HCT116 (cell line): ENCODE measurements around a stretch of chr15.

GRCh38 chr15:99167007-99167840 lies 62.3 kb downstream of the SYNM start:
- RRBS, result no CpG with 5 or more reads among the region's 9 CpGs

GRCh38 chr15:99212475-99212967 lies 36.9 kb downstream of the TTC23 start:
- RRBS, result no CpG with 5 or more reads among the region's 9 CpGs

- RRBS, result no CpG with 5 or more reads among the region's 17 CpGs
Measured at GRCh38 chr15:99476460-99477073, 89.2 kb upstream of the MEF2A start.

- RRBS, result no CpG with 5 or more reads among the region's 10 CpGs
Measured at GRCh38 chr15:99485414-99486044, 80.3 kb upstream of the MEF2A start.

- RRBS, result no CpG with 5 or more reads among the region's 21 CpGs
Measured at GRCh38 chr15:99507707-99508472, 57.9 kb upstream of the MEF2A start.

DNA sequence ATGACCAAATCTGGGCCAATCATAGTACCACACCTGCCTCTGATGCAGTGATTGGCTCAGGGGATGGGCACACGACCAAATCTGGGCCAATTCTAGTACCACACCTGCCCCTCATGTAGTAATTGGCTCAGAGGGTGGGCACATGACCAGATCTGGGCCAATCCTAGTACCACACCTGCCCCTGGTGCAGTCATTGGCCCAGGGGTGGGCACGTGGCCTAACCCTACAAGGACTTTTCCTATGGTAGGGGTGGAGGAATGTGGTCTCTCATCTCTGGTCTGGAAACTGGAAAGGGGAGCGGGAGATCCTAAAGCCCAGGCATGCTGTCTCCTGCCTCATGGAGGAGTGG lies 56.9 kb upstream of the MEF2A start:
- RRBS, result no CpG with 5 or more reads among the region's 3 CpGs

DNA sequence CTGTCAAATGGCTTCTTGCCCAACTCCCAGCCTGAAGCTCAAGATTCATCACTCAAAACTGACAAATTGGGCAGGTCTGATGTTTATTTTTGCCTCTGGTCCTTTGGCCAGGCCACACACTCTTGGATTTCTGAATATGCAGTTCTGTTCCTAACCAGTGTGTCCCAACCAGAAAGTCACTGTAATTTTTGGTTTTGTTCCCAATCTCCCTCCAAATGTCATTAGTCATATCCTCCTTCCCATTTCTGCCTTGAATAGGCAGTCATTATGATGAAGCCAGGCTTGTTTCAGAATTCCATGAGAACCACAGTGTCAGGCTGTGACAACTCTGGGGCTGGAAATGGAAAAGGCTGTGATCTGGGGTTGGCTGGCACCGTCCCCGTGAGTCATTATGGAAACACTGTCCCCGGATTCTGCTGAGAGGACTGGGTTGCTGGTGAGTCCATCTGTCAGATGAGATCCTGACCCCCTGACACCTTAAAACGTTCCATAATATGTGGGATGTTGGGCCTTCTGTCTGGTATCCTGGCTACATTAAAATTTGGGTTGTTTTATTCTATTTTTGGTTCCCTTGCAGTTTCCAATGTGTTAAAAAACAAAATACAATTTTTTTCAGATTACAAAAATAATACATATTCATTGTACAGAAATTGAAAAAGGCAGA lies 29.1 kb upstream of the MEF2A start:
- RRBS, result no CpG with 5 or more reads among the region's 4 CpGs

DNA sequence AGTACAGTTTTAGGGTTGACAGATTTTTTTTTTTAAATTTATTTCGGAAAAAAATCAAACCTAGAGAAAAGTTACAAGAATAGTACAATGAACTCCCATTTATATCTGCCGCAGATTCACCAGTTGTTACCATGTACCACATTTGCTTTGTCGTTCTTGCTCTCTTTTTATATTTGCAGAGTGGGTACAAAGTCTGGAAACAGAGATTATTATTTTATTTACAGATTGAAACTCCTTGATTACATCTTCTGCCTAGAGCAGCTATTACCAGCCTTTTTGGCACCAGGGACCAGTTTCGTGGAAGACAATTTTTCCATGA lies 8.2 kb downstream of the MEF2A start:
- RRBS, result no CpG with 5 or more reads among the region's 4 CpGs

DNA sequence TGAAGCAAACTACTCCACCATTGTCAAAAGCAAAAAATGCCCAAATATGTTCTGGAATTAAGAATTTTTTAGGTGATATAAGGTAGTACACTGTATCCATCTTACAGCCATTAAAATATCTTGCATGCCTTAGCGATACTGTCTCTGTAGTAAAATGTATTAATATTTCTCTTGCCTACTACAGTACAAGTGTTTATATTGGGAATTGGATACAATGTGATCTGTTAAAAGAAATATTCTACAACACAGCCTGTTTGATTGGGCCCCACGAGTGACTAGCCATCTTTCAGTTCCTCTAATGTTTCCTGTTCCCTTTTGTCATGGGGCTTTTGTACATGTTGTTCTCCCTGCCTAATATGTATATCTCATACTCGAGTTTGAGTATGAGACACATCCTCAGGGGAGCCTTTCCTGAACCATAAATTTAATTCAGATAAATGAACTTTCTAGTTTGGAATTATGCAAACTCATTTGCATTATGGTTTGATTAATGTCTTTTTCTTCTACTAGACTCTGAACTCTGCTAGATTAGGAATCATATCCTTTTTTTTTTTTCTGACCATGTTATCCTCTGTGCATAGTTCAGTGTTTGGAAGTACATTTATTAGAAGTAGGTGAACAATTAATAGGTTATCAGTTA lies 65.4 kb downstream of the MEF2A start:
- RRBS, result no CpG with 5 or more reads among the region's 3 CpGs

DNA sequence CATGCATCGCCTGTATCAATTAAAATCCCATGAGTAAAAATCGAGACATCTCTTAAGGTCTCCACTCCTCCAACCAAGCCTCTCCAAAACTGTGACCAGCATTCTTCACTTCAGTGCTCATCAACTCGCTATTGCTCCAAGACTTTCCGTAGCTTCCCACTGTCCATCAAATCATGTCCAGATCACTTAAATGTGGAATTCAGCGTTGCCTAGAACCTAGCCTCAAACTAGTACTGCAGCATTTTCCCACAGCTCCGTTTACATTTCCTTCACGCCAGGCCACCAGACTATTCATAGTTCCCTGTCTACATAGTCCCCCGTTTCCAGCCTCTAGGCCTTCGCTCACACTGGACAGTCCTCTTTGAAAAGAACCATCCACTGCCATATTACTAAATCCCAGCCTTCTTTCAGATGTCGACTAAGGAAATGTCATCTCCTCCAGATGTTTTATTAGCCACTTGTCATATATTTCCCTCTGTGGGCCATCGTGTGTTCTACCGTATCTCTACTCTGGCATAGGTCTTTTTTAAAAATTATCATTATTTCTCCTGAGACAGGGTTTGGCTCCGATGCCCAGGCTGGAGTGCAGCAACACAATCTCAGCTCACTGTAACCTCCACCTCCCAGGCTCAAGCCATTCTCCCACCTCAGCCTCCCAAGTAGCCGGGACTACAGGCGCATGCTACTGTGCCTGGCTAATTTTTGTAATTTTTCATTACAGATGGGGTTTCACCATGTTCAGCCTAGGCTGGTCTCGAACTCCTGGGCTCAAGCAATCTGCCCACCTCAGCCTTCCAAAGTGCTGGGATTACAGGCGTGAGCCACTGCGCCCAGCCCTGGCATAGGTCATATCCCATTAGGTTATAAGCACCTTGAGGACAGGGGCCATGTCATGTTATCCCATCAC lies 9.3 kb downstream of the LYSMD4 start:
- RRBS, result no CpG with 5 or more reads among the region's 18 CpGs

DNA sequence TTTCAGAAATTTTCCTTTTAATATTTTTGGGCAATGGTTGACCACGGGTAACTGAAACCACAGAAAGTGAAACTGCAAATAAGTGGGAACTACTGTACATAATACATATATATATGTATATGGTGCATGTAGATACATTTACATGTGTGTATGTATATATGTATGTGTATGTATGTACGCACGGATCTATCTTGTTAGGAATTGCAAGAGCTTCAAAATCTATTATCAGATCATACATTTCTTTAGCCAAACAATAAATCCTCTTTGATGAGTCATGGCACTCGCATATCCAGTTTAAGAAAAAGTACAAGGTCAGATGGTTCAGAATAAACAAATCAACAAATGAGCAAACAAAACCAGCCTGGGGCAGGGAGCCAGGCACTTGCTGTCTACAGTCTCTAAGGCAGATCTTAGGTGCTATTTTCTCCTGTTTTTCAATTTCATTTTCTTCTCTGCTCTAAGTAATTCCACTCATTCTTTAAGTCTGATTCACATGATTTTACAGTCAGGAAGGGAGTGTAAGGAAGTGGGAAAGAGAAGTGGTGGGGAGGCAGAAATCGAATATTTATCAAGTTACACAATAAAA lies 298.9 kb downstream of the ADAMTS17 start:
- RRBS, result no CpG with 5 or more reads among the region's 5 CpGs

DNA sequence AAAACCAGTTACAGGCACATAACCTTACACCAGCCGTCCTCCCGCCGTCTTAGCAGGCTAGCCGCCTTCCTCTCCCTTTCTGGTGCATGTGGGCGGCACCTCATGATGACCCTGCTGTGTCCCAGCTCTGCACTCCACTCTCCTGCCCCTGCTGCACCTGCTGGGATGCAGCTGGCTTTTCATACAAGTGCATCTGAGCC lies 216.5 kb downstream of the ADAMTS17 start:
- RRBS, result no CpG with 5 or more reads among the region's 5 CpGs

DNA sequence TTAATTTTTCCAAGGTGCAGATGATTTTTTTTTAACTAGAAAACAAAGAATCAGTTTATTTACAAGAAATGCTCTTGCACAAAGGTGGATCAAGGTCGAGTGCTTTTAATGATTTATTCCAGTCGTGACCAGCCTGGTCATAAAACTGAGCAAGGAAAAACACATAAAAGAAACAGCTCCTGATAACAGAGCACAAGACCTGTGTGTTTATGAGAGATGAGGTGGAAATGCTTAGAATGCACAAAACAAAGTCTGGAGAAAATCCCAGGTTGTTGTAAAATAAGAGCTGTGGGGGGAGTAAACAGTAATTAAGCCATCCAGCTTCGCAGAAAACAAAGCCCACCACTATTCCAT lies 139.5 kb downstream of the ADAMTS17 start:
- RRBS, result no CpG with 5 or more reads among the region's 3 CpGs

DNA sequence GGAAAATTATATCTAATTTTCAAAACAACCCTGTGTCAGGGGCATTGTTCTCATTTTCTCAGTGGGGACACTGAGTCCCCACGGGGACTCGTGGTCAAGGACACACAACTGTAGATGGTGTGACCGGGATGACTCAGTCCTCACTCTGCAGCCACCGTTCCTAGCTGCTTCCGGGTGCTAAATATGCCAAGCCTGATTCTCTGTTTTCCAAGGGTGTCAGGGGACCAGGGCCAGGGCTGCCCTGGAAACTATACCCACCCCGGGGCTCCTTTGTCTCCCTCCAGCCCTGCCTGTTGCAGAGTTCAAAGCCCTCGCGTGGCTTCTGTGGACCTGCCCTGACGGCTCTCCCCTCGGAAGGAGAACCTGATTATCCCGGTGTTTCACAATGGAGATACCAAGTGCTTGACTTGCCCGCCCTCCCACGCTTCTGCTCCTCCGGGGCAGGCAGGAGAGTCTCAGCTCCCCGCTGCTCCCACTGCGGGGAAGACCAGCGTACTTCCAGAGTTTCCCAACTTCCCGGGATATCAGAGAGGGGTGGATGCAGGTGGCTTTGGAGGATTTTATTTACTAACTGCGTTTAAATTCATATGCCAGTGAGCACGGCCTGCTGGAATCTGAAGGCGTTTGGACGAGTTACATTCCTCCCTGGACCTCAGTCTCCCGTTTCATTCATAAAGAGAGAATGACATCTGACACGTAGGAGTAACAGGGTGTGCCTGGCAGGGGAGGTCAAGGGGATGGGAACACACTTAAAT lies 125.0 kb downstream of the ASB7 start:
- RRBS, result 18% methylated on average over 11 of the region's 24 CpGs

DNA sequence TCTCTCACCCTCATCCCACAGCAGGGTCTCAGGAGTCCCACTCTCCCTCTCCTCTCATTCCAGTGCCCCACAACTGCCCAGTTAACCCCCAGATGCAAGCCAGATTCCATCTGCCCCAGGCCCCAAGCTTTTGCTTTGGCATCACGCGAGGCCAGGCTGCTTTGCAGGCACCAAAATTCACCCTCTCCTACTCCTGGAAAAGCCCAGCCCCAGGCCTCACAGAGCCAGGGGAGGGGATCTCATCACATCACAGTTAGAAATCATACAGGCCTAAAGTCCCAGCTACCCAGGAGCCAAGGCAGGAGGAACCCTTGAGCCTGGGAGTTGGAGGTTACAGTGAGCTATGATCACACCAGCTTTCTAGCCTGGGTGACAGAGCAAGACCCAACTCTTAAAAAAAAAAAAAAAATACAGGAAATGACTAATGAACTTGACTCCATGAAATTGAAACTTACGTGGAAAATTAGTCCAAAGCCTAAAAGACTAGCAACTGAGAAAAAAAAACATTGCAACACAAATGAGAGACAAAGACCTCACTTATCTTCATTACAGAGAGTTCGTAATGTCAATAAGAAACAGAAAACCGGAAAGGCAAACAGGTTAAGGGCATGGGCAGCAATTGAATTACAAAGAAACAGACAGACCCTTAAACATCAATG lies 151.4 kb downstream of the LRRK1 start:
- RRBS, result no CpG with 5 or more reads among the region's 5 CpGs

GRCh38 chr15:101247239-101247906 lies 4.5 kb downstream of the CHSY1 start:
- RRBS, result no CpG with 5 or more reads among the region's 8 CpGs

GRCh38 chr15:101252082-101252617 lies 302 bp upstream of the CHSY1 start:
- RRBS, result 2% methylated on average over 22 of the region's 66 CpGs

- RRBS, result 93% methylated on average over 4 of the region's 10 CpGs
Measured at GRCh38 chr15:101266808-101267211, 10.5 kb downstream of the SELENOS start.

DNA sequence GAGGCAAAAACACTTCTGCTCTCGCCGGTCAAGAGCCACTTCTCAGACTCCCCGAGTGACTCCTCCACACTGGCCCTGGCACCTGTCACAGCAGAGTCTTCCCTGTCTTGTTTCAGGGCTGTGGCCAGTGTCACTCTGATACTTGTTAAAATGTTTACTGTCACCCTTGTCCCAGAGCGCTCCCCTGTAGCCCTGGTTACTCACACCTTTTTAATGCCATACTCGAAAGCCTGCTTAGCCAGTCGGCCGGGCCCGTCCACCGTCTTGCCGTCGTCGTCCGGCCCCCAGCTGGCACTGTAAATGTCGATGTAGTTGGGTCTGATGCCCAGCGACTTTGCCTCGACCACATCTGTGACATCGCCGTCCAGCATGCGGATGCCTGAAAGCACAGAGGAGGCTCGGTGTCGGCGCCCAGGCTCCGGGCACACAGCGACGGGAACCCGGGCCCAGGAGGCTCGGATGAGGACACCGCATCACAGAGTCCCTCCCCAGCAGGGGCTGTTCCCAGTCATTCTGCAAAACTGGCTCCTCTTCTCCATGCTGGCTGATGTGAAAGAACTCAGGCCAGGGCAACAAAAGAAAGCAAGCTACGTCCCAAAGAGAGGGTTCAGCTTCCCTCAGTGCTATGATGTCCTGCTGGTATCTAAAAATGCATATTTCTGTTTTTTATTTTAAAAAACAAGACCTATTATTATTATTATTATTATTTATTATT lies 91.2 kb downstream of the PCSK6 start:
- RRBS, result no CpG with 5 or more reads among the region's 29 CpGs

GRCh38 chr15:101430028-101430457 lies 59.5 kb downstream of the PCSK6 start:
- RRBS, result no CpG with 5 or more reads among the region's 17 CpGs